HGPS cell (cell line): ENCODE results near the genes TMC3, CPEB1, FSD2 and TM6SF1.

GRCh38 chr15:81023089-81024162 is 22.7 kb downstream of the TLNRD1 start:
- RRBS: no CpG with 5 or more reads among the region's 19 CpGs

DNA sequence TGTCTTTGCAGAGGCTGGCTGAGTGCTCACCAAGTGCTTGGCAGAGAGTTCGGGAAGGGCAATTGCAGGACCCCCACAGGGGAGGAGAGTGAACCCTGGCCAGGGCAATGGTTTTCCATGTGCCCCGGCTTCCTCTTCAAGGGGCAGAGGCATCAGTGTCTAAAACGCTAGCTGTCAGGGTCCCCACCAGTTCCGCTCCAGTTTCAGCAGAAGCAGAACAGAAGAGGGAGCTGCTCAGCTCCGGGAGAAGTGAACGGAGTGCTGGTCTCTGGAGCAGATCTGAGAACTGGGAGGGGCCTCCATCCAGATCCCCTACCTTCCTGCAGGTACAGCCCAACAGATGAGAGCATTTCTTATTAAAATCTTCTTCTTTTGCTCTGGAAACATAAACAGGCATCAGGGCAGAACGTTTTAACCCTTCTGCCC is 13.6 kb upstream of the IL16 start:
- RRBS: 0% methylated on average over 1 of the region's 7 CpGs

DNA sequence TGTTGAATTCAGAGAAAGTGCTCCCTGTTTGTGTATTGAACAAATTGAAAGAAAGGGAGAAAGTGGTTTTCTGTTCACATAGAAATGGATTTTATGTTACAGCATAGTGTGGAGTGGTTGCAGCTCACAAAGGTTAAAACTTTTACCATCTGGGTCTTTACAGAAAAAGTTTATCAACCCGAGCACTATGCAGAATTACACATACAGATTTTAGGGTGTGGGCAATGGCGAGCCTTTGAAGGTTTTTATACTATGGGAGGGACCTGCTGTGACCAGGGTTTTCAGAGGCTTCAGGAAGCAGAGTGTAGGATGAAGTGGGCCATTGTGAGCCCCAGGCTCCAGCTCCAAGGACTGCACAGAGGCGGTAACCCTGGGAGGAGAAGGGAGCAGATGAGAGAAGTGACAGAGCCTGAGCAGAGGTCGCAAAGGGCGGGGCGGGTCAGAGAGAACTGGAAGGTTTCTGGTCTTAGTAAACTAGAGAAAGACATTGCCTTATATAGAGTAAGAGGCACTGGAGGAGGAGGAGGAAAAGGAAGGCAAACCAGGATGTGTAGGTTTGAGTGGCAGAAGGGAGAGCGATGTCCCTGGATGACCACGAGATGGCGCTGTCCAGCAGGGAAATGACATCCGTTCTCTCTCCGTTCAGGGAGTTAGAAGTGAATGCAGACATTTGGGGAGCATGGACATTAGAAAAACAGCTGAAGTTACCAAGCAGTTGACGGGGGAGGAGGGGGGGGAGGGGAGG is 49.1 kb downstream of the STARD5 start:
- RRBS: no CpG with 5 or more reads among the region's 12 CpGs

DNA sequence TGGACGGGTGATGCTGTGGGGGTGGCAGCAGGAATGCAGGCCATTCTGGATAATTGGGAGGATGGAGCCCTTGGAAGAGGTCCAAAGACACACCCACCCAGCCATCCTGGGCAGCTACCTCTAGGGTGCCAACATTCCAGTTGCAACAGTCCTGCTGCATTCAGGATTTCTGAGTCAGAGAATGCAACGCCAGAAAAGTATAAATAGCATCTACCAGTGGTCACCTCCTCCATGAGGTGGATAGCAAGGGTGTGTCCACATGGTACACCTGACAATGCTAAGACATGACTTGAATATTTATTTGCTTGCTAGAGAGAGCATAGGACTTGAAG is 26.7 kb downstream of the STARD5 start:
- RRBS: no CpG with 5 or more reads among the region's 2 CpGs

DNA sequence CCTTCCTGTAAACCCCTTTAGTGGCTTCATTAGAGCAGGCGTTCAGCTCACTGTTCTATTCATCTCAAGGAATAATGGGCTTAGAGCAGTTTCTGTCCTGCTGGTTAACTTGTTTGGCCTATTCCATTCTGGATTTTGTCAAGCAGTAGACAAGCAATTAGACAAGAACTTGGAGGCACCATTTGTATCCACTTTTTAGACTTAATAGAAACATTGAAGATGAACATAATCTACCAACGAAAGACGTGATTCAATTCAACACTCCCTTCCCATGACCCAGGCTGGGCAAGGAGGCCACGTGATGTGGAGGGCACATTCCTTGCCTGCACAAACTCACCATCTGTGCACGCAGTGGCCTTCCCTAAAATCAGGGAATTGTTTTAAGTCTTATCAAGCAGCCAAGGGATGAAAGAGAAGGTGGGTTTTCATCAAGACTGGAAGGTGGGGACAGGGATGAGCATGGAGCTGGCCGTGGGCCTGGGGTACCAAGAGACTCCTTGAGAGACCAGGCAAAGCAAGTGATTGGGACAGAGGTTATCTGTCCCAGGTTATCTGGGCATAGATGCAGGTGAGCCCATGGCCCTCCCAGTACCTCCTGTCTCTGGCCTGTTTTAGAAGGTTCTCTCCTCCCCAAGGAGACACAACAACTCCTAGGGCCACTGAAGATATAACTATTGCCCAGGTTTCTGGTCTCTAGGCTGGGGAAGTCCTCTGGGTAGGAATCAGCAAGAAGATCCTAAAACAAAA is 13.4 kb downstream of the STARD5 start:
- RRBS: no CpG with 5 or more reads among the region's 6 CpGs

- RRBS: no CpG with 5 or more reads among the region's 8 CpGs
These were observed at the start of gene TMC3 for GRCh38 chr15:81374065-81374599. Gene TMC3, minus strand, starts transcription at chr15:81374213.

DNA sequence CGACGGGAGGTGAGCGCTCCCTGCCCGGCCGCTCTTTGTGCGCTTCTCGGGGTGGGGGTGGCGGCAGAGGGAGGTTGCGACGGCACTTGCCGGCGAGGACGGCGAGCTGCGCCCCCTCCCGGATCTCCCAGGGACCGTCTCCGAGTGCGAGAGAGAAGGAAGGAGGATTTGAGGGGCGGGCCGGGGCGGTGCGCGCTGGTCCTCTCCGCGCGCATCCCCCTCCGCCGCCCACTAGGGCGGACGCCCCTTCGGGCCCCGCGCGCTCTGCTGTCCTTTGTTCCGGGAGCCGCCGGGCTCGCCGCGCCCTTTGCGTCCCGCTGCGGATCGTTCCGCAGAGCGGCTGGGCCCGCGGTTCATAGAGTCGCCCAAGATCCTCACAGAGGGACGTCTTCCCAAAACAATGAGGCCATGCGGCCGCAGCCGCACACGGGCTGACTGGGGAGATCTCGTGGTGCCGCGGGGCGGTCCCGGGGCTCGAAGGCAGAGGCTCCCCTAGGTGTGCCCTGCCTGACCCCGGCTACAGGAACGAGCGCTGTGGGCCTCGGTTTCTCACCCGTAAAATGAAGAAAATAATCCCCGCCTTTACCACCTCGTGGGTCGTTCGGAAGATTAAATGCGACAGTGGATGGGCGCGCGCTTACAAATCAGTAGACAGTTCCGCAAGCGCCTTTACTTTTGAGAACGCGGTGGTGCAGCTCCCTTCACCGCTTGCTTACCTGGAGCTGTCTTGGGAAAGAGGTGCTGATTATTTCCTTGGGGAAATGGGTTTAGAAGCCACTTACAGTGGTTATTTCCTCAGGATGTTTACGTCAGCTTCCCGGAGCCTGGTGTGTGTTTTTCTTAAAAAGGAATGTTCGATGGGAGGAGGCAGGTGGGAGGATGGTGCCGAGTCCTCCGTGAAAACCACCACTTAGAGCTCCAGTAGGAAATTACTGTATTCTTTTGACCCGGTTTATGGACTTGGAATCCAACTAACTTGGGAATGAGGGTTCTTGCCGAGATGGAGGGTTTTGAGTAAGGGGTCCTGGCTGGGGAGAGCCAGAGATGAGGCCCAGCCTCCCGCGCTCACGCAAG is 1.7 kb upstream of the MEX3B start:
- RRBS: 1% methylated on average over 31 of the region's 89 CpGs

DNA sequence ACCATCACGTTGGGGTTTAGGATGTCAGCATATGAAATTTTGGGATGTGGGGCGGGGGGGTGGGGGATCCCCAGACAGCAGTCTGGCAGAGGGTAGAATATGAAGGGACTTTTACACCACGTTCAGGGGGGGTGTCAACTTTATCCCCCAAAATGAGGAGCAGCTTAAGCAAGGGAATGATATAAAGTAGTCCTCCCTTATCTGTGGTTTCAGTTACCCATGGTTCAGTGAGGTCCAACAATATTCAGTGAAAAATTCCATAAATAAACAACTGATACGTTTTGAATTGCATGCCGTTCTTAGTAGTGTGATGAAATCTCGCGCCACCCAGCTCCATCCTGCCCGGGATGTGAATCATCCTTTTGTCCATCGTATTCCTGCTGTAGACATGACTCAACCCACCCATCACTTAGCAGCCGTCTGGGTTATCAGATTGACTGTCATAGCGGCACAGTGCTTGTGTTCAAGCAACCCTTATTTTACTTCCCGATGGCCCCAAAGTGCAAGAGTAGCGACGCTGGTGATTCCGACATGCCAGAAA is 47.8 kb upstream of the MEX3B start:
- RRBS: no CpG with 5 or more reads among the region's 15 CpGs

DNA sequence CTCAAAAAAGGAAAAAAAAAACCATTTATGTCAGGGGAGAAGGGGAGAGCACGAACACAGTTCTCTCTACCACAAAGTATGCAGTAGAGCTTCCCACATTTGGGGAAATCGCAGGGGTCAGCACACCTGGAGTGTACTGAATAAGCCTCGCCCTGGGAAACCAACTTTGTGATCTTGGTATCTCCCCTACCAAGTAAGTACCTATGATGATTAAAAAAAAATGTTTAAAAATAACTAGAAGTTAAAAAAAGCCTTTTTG is 88.4 kb downstream of the EFL1 start:
- RRBS: no CpG with 5 or more reads among the region's 3 CpGs

DNA sequence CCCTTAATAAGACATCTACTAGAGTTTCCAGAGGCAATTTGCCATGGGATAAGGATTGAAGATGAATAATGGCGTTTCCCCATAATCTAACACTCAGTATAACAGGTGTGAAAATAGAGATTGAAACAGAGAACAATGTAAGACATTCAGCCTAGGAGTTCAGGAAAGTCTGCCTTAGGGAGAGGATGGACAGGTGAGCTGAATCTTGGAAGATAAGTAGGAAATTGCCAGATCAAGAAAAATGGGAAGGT is 22.5 kb downstream of the SAXO2 start:
- RRBS: no CpG with 5 or more reads among the region's 1 CpG

DNA sequence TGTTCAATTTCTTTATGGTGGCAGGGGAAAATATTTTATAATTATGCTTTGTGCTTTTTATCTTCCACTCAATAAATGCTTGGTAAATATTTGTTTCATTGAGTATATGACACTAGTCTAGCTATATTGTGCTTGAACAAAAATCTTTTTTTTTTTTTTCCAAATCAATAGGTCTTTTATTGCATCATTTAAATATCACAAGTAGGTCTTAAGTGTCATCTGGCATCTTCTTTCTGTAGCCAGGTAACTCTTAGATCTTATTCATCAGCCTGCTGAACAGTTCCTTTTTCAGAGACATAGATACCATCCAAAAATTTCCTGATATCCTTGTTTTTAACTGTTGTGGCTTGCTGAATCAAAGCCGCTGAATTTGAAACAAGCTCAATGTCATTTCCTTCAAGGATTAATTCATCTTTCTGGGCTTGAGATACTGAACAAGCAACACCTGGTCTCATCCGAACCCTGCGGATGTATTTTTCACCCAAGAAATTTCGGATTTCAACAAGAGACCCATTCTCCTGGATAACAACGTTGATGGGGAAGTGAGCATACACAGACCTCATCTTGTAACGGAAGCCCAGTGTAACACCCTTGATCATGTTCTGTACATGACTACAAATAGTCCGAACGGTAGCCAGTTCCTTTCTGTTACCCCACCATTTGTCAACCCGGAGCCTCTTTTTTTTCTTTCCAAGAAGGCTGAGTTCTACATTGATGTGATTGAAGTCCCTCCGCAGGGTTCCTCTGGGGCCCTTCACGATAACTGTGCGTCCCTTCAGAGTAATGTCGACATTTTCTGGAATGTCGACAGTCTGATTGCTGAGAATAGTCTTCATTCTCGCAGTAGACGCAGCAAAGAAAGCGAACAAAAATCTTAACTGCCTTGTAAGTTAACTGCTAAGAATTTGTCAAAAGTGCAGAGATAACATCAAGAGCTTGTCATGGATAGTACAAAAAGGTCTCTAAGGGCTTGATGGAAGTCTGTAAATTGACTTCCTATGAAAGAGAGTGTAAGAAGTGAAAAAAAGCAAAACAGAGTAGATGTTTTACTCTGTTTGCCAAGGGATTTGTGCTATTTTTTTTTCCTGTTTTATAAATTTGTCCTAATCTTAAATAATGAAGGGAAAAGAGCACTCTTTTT is 23.1 kb upstream of the GOLGA6L10 start:
- RRBS: no CpG with 5 or more reads among the region's 17 CpGs

DNA sequence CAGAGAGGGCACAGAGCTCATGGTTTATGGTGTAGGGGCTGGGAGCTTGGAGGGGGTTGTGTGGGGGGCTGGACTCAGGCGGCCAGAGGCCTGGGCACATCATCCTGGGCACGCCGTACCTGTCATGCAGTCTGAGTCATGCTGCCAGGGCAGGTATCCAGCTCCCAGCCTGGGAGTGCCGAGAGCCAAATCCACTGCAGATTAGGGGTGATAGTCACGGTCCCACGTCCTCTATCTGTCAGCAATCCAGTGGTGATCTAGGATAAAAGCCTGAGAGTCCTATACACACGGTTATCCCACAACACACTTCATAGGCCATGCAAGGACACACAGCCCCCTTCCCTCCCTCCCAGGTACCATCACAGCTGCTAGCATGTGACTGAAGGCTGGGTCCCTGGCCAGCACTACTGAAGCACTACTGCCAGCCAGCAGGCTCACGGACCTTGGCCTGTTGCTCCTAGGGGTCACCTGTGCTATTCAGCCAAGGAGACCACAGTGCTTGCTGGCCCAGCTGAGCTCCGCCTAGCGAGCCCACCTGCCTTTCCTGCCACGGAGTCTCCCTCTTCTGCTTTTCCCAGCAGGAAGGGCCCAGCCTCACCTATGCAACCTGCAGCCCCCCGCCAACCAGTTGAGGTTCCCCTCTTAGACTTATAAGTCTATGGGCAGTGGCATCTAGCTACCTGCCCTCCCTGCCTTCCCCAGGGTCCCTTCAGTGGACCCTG is 45.9 kb downstream of the GOLGA6L9 start:
- RRBS: no CpG with 5 or more reads among the region's 12 CpGs

DNA sequence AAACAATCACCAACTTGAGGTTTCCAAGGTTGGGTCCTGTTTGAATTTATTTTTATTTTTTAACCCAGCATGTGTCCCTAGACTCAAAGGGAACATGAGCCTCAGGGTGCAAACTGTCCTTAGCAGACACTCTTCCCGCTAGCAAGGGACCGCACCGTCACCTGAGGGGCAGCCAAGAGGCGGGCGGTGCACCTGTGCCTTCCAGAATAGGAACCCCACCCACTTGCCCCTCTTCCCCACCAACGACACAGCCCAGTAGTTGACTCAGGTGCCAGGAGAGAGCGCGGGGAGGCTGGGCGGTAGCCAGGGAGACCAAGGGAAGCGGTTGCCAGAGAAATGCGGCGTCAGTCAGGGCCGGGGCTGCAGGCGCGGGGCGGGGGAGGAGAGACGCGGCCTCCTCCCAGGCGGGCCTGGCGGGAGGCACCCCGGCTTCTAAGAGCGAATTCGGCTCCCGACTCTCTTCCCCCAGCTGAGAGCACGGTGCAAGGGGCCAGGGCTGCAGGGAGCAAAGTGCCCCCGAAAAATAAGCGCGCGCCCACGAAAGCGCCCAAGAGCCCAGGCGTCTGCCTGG is 994 bp downstream of the CPEB1 start:
- RRBS: 11% methylated on average over 8 of the region's 32 CpGs

DNA sequence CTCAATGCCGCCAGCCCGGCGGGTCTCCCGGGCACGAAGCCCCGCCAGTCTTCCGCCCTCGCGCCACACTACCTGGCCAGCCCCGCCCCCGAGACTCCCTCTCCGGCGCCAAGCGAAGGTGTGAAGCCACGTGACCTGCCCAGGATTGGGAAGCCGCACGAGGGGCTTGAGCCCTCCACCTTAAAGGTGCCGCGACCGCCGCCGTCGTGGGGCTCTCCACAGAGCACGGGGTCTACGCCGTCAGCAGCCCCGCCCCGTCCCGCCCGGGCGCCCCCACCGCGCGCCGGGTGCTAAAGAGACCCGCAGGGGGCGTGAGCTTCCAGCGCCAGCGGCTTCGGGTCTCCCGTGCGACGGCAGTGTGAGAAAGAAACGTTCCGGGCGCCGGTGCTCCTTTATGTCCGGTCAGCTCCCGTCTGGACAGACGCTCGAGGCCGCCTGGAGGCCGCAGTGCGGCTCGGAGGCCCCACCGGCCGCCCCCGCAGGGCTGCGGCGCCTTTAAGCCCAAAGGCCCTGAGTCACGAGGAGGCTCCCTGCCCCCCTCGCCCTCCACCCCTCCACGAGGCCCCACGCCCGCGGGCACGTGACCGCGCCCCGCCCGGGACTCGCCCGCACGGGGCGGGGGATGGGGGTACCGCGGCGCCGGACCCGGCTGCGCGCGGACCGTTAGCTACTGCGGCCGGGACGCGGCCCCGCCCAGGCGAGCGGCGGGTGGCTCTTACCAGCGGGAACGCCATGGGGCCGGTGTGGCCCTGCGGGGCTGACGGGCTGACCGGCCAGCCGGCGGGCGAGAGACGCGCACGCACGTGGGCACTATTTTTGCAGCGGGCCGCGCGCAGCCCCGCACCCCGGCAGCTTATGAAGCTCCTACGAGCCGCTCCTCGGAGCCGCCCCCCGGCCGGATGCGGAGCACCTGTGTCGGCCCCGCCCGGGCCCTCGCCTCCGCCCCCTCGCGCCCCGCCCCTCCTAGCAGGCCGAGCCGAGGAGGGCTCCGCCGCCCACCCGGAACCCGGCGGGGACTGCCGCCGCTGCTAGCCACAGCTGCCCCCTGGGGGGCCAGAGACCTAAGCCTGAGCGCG is at the start of gene CPEB1:
TSS of gene CPEB1 (minus strand) at position 227 of the 1,076 bp plus-strand sequence.
- RRBS: 5% methylated on average over 68 of the region's 137 CpGs

DNA sequence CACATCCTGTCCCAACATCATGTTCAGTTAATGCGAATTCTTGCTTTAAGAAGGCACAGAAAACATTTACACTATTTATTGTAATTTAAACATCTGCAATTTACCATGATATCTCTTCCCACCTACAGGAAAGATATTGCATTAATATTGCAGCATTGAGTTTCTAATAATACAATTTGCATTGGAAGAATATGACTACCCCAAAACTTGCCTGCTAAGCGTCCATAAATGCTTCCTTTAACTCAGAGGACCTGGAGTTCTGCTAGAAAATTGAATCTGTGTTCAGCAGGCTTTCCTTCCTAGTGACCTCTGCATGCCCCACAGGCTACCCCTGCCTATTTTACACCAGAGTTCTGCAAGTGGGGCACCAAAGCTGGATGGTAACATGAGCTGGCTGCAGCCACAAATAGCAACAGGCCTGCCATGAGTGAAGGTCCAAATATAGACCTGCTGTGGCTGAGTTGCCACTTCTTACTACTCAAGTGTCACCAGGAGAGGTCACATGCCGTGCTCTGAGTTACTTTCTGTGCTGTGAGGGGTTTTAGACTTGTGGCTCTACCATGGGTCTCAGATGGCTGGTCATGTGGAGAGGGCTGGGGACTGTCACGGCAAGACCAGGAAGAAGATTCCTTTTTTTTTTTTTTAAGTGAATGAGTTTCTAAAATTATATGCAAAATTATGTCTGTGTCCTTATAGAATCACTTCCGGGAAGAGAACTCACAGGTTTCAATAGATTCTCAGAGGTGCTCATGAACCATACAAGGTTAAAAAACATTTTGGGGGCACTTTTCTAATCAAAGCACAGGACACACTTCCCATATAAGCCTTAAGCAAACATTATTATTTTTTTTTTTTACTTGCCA is at the start of gene FSD2:
TSS of gene FSD2 (minus strand) at position 315 of the 863 bp plus-strand sequence.
- RRBS: no CpG with 5 or more reads among the region's 5 CpGs

DNA sequence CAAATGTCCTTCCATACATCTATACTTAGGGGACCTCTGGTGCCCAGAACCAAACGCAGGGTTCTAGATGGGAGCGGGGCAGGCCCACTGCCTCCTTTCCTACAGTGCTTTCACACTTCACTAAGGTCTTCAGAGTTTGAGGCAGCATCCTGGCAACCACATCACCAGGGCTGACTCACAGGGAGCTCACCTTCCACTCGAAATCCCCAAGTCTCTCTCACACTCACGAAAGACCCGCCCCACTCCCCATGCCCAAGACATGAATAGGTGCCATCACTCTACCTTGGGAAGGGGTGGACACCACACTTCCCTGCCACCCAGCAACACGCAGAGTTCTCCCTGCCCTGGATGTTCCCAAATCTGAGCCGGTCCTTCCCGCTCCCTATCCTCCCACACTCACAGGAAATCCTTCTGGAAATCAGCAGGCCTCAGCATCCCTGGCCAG is 18.9 kb downstream of the HOMER2 start:
- RRBS: no CpG with 5 or more reads among the region's 8 CpGs

DNA sequence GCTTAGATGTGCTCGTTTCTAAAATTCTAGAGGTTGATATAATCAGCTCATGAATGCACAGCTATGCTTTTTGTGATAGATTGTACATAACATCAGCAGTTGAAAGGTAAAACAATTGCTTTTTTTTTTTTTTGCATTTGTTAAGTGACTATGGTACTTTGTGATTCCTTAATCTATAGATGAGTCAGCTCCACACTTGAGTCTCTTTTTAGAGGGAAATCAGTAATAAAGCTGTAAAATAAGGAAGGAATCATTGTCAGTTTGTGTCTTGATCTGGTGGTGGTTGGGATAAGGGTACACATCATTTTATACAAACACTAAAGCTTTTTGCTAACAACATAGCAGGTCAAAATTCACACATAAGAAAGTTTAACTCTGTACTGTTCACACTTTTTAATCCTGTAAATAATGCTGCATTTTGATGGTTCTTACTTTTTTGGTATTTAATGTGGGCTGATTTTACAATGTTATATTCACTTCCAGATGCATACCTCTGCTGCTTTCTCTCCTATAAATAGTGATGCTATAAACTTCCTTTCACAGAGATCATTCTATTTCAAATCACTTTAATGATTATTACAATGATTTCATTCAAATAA is 4.5 kb downstream of the RAMAC start:
- RRBS: no CpG with 5 or more reads among the region's 1 CpG

- RRBS: 4% methylated on average over 48 of the region's 122 CpGs
These were observed at the start of gene TM6SF1 for GRCh38 chr15:83106990-83108113. Gene TM6SF1, plus strand, starts transcription at chr15:83107645.

GRCh38 chr15:83157335-83157685 is 49.9 kb downstream of the TM6SF1 start:
- RRBS: no CpG with 5 or more reads among the region's 3 CpGs

DNA sequence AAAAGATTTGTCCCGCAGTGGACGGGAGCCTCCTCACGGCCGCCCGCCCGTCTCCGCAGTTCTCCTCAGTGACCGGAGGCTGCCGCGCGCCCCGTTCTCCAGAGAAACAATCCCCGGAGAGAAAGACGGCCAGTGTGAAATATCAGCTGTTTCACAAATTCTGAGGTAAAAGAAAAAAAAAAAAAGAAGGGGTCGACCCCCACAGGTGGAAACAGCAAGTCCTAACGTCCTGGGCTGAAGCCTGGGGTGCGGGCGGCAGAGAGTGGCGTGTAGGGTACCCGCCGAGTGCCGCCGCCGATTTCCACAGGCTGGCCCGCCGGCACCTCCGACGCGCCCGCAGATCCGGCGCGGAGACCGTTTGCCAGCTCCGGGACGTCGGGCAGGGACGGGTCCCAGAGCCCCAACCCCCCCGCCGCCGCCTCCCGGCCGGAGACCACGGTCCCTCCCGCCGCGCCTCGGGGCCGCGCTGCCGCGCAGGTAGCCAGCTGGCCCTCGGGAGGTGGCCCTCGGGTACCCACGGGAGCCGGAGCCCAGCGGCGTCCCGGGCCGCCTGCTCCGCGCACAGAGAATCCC is 448 bp downstream of the BNC1 start:
- RRBS: 5% methylated on average over 28 of the region's 62 CpGs